Colon Carcinoma Metastatic in the Brain (tissue), 2 donors: ENCODE measurements around the genes TMF1 and FRMD4B.

- PRO-cap, 2 experiments = no peak in any of the 2 experiments
These were observed 53.7 kb downstream of the TAFA1 start for GRCh38 chr3:68057557-68058295.

- PRO-cap, 2 experiments = peak in 2 of 2 experiments; most common plus-strand start chr3:69052463 (in 2); most common minus-strand start chr3:69052017 (in 1)
These were observed at the start of gene TMF1 for GRCh38 chr3:69051750-69052638. Gene TMF1 (minus strand): TSS chr3:69052333.

DNA sequence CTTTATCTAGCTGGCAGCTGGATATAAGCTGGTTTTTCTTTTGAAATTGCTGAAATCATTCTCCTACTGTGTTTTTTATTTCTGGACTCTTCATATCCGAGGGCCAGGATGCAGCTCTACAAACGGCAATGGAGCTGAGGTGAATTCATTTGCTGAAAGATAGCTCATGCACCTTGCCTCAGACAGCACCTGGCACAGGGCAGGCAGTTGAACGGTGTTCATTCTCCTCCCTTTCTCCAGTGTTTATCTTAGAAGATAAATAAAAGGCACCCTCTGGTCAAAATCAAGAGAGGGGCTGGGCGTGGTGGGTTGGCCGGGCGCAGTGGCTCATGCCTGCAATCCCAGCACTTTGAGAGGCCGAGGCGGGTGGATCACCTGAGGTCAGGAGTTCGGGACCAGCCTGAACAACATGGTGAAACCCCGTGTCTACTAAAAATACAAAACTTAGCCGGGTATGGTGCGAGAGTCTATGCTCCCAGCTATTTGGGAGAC is 79.3 kb upstream of the LMOD3 start:
- PRO-cap, 2 experiments = no peak in any of the 2 experiments

- PRO-cap, 2 experiments = no peak in any of the 2 experiments
These were observed 59.0 kb downstream of the FRMD4B start for GRCh38 chr3:69326762-69327427.

DNA sequence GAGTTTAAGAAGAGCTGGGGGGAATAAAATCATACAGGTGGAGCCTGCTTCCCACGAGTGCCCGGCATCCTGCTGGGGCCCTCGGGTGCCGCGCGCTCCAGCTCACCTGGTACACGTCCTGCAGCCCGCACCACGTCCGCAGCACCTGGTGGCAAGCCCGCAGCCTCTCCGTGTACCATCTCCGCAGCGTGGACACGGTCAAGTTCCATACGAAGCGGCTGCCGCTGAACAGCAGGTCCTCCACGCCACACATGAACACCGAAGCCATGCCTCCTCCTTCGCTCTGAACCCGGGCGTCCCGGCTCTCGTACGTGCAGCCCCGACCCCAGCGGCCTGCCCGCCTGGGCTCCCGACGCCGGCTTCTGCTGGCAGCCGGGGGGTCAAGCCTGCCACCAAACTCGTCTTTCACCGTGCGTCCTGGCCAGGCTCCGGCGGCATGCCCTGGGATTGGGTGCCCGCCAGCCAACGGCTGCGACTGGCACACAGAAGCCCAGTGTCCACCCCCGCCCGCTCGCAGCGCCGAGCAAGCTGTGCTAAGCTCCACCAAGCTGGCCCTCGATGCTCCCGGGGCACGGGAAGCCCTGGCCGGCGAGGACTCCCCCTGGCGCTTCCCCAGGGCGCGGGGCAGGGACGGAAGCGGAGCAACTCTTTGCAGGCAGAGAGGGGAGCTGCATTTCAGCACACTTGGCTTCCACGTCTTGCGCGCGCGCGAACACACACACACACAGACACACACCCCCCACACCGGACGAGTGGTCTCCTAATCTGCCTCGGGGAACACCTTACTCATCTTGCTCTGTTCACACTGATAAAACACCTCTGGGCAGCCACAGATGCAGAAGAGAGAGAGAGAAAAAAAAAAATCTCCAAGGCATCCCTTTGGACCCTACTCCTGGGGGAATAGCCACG is at the start of gene FRMD4B:
FRMD4B (minus strand) TSS at position 367 of the 909 bp plus-strand sequence.
- PRO-cap, 2 experiments = peak in 1 of 2 experiments; most common minus-strand start position 364 of the sequence (in 1)

DNA sequence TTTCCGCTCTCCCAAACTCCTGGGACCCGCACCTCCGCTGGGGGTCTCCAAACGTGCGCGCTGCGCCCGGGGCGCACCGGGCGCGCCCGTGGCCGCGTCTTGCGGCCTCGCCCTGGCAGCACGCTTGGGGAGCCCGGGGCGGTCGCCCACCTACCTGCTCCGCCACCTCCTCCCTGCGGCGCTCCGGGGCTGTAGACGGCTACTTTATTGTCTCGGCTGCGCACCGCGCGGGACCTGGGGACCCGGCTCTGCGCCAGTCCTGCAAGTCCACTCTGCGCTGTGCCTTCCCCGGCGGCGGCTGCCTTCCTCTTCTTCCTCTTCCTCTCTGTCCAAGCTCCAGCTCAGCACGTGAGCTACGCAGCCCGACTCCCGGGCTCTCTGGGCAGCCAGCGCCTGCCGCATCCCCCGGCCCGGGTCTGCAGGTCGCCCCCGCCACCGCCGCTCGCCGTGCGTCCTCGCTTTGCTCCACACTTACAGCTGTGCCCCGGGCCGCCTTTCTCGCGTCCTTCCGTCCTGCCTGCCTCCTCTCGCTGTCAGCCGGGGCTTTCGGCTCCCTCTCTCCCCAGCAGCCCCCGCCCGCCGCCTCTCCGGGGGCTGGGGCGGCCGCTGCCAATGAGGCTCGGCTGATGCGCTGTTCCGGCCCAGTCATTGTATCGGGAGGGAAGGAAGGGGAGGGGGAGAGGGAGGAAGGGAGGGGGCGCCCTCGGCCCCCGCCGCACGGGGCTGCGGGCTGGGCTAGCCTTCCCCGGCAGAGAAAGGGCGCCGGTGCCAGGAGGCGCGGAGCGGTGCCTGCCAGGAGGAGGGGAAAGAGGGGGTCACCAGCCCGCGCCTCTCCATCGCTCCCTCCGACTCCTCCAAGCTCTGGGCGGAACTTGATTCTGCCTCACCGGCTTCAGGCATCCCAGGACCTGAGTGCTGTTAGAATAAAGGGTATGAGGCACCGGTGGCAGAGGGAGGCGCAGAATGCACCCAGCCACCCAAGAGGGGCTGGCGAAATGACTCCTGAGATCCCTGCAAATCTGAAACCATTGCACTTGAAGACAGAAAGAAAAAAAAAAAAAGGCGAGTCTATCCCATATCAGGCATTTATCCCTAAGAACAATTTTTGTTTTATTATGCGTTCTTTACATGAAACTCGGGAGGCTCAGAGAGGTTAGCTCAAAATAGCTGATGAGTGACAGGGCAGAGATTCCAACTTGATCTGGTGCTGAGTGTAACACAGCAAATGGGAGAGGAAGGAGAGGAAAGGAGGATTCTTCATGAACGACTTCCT is 156.6 kb upstream of the FRMD4B start:
- PRO-cap, 2 experiments = peak in 1 of 2 experiments; most common minus-strand start position 532 of the sequence (in 1)

DNA sequence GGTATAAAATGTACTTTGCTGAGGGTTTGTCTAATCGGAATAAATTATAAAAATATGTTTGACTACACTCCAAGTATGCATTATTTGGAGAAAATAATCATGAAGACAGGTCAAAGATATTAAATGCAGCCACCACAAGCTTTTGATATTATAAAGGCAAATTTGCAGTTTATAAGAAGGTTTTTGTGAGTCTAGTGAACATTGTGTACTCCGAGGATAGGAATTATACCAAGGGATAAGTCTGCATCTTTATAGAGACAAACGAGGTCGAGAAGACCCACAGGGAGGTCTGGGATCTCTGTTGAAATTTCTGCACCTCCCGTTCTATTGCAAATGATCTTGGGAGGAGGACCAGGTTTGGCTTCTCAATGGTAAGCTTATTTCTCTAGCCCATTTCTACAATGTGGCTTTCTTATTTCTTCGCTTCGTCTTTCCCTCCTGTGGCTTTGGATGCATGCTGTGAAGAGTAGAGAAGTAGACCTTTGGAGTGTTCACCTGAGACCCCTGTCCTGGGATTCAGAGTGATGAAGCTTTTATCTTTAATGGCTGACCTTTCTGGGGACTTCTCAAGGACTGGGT is 7.4 kb downstream of the MITF start:
- PRO-cap, 2 experiments = no peak in any of the 2 experiments

- PRO-cap, 2 experiments = no peak in any of the 2 experiments
These were observed 535.9 kb downstream of the FOXP1 start for GRCh38 chr3:71047728-71047927.

DNA sequence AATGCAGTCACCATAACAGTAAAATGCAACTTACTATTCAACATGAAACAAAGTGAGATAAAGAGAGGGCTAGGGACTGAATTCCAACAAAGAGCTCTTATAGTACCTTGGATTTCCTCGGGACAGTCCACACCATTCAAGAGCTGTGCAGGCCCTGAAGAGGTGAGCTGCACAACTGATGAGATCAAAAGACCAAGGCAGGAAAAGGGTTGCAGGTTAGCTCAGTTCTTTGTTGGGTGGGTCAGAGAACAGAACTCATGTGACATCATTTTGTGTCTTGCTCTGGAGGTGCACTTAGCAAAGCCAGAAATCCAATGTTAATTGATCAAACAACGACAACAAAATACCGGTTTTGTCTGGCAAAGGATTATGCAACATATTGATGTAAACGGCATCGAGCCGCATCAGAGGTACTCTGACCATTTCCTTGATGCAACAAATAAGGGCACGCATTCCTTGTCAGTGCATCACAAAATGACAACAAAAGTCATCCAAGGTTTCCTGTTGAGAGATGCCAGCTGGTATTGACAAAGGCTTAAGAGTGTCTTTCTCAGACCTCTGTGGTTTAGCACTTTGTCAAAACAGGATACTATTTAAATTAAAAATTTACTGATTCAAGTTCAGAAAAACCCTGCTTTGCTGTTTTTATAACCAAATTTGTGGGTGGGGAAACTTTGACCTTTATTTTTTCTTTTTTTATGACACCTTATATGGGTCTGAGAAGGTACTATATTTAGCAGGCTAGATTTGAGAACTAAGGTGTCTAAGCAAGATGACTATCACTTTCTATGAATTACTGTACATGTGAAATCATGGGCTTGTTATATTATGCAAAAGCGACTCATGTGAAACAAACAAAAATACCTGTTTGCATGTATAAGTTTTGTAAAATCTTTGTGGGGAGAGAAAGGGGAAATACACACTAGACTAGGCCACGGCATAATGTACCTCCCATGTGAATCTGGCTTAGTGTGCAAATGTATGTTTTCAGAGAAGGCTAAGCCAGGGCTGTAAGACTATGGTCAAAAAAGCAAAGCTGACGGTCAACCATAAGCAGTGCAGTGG is 496.2 kb downstream of the FOXP1 start:
- PRO-cap, 2 experiments = no peak in any of the 2 experiments

GRCh38 chr3:71112416-71112969 is 471.0 kb downstream of the FOXP1 start:
- PRO-cap, 2 experiments = no peak in any of the 2 experiments

DNA sequence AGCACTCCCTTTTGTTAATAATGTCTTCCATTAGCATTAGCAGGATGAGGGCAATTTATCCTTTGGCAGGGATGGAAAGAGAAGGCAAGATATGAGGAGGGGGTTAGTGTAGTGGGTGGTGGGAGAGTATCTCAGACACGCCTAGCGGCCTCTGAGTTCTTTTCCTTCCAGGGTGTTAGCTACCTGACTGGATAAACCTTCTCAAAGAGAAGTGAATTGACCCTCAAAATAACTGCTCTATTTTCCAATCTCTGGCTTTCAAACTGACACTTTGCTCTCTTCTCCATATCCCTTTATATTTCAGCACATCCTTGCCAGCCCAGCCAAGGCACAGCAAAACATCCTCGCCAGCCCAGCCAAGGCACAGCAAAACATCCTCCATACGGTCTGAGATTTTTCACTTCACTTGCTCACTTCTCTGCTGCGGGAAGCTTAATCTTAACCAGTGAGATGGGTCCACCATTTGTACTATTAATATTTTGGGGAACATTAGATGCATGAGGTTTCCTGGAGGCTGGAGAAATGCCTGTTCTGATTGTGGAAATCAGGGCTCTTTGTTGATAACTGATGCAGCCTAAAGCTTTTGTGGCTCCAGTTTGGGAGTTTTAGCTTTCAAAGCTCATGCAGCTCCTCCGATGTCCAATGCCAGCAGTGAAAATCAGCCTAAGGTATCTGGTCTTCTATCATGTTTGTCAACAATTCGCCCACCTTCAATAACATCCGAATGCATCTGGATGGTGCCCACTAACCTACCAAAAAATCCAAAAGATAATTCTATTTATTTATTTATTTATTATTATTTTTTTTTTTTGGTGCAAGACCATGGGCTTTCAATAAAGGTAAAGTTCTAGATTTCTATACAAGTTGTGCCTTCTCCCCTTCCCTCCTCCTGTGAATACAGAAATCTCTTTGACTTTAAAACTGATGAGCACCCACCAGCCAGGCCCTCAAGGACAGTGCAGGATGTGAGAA is 446.2 kb downstream of the FOXP1 start:
- PRO-cap, 2 experiments = no peak in any of the 2 experiments

DNA sequence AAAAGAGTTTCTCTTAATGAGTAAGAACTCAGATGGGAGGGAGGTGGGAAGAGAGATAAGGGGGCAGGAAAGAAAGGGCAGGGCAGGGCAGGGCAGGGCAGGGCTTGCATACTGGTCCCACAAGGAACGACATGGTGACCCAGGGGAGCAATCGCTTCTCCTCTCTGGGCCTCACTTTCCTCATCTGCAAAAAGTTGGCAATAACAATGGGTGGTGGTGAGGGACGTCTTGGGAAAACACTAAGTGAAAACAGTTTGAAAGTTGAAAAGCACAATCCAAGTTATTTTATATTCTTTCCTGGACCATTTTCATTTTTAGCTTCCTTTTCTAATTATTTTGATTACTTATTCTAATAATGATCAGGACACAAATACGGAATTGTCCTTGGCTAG is 440.6 kb downstream of the FOXP1 start:
- PRO-cap, 2 experiments = peak in 1 of 2 experiments; most common plus-strand start position 122 of the sequence (in 1)

- PRO-cap, 2 experiments = no peak in any of the 2 experiments
These were observed 385.7 kb downstream of the FOXP1 start for GRCh38 chr3:71197619-71198443.

- PRO-cap, 2 experiments = no peak in any of the 2 experiments
These were observed 337.5 kb downstream of the FOXP1 start for GRCh38 chr3:71245852-71246580.

DNA sequence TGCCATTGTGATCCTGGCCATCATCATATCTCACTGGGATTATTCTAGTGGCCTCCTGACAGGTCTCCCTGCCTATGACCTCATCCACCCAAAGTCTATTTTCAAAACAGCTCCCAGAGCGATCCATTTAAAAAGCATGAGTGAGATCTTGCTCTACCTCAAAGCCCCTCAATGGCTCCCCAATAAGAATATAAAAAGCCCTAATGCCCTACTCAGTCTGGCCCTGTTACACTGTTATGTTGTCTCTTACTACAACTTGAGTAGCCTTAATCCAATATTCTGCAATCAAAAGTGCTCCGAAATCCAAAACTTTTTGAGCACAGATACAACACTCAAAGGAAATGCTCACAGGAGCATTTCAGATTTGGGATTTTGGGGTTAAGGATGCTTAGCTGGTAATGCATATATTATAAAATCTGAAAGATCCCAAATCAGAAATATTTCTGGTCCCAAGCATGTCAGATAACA is 293.1 kb downstream of the FOXP1 start:
- PRO-cap, 2 experiments = no peak in any of the 2 experiments

DNA sequence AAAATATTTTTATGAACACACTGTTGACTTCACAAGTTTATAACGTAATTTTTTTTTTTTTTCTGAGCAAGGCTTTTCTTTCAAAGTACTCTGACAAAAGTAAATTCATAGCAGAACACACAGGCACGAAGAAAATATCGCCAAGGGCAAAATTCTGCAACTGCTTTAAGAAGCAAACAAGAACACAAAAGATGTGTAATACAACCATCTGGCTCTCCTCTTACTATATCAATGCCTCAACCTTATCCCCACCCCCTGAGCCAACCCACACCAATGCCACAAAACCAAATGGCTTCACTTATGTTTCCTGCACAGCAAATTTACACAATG is 274.2 kb downstream of the FOXP1 start:
- PRO-cap, 2 experiments = no peak in any of the 2 experiments

GRCh38 chr3:71372291-71372810 is 211.2 kb downstream of the FOXP1 start:
- PRO-cap, 2 experiments = no peak in any of the 2 experiments

DNA sequence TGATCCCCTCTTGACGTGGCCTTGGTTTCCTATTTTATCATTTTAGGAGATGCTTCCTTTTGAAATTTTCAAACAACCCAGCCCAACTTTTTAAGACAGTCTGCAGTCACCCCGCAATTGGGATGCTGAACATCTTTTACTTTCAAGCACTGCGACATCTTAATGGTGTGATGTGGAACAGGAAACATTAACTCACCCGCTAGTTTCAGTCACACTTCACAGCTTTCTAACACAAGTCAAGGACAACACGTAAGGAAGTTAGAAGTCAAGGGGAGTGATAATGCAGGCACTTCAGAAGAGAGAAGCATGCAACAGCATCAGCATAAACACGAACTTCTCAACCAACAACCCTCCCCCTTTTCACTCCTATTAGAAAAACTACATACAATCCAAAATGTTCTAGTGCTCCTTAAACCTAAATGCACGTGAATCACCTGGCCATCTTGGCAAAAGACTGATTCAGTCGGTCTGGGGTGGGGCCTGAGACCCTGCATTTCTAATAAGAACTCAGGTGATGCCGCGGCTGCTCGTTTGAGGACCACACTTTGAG is 161.5 kb downstream of the FOXP1 start:
- PRO-cap, 2 experiments = no peak in any of the 2 experiments

DNA sequence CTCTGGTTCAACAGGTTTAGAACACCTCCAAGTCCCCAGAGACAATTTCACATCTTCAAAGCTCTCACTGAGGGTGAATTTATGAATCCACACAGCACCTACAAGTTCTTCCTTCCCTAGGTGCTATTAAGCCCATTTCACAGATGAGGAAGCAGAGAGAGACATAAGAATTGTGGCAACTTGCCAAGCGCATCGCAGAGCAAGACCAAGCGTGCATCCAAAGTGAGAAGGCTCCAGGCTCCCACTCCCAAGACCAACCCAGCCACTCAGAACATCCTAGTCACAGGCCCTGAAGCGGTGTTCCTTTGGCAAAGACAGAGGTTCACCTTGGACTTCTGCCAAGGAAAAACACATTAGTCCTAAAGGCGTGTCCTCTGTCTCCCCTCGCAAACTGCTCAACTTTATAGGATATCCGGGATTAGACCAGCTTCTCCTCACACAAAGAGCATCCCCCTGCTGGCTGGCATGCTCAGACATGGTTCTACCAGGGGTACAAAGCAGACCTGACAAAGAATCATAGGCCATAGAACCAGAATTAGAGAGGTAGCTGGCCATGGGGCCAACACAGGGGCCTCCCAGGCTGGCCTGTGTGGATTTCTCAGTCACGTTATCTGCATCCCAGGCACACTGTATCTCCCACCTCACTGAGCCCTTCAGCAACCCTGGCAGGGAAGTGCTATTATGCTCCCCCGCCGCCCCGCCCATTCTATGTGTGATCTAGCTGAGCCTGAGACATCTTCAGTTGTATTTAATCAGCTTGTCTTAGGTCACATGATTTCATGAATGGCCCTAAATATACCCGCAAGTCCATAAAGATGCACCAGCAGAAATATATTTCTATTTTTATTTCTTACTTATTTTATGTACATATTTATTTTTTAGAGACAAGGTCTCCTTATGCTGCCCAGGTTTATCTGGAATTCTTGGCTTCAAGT is 160.2 kb downstream of the FOXP1 start:
- PRO-cap, 2 experiments = no peak in any of the 2 experiments

DNA sequence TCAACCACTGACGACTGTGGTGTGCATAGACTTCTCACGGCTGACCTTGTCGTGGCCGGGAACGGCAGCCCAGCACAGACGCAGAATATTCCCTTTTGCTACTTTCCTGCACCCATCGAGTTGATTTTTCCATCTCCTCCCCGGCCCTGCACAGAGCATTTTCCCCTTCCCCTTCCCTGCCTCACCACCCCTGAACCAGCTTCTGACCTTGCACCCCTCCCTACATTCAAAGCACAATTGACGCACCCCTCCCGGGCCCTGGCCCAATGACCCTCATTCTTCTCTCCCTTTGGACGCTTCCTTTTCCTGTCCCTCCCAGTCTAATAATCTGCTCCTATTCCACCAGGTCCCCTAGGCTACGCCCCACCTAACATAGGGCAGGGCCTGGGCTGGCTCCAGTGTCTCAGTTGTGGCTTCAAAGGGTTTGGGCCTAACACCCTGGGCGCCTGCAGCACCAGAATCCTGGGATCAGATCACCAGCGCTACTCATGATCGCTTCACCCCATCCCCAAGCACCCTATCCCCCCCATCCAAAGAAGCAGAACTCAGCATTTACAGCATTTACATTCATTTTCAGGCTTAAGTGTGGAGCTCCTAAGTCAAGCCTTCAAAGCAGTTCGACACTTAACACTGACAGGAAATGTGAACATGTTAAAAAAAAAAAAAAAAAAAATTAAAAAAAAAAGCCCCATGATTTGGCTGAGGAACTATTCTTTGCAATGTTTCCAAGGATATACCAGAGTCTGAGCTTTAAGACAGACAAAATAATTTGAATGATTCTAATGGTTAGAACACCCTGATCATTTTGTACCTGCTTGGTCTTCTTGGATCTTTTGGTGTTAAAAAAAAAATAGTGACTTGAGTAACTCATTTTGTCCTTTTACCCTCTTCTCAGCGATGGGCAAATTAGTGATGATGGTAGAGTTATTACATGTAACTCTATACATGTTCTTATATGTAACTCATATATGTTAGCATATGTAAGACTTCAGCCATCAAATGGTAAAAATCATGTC is 151.0 kb downstream of the FOXP1 start:
- PRO-cap, 2 experiments = no peak in any of the 2 experiments